ENCODE measurements around a stretch of chr15.

DNA sequence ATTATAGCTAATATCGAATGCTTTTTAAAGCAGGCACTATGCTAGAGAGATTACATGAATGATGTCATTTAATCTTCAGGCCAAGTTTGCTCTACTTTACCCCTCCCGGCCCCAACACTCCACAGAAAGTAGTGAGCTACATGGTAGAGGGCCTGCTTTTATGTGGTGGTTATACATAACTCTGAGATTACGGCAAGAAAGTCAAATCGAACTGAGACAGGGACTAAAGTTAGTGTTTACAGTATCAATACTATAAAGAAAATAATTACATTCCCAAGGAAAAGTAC lies 1.1 kb downstream of the ADPGK start:
- RRBS, 2 experiments: no CpG with 5 or more reads among the region's 4 CpGs

GRCh38 chr15:72998847-72999536 lies 53.3 kb upstream of the NEO1 start:
- RRBS, 2 experiments: no CpG with 5 or more reads among the region's 15 CpGs

DNA sequence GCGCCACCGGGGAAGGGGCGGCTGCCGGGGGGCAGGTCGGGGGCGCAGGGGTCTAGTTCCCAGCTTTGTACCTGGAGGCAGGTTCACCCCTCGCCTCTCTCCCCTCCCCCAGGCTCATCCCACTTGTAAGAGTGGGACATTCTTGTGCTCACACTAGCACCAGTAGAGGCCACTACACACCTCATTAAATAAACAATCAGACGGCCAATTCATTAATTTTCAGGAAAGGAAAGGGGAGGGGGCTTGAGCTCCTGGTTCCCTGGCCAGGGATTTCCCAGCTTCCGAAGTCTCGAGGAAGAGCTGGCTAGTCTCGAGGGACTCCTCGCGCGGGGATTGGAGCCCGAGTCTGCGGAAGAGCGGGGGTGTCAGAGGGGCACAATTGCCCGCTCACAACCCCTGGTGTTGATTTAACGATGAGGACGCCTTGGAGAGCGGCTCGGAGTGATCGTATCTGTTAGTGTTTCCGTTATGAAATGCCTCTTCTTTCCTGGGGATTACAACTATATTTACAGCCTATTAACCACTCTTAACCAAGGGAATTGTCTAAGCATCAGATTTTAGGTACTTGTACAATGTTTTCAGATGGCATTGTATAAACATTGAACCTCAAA lies 826 bp downstream of the NEO1 start:
- RRBS, 2 experiments: 16 to 23% methylated on average over 2 of the region's 24 CpGs

DNA sequence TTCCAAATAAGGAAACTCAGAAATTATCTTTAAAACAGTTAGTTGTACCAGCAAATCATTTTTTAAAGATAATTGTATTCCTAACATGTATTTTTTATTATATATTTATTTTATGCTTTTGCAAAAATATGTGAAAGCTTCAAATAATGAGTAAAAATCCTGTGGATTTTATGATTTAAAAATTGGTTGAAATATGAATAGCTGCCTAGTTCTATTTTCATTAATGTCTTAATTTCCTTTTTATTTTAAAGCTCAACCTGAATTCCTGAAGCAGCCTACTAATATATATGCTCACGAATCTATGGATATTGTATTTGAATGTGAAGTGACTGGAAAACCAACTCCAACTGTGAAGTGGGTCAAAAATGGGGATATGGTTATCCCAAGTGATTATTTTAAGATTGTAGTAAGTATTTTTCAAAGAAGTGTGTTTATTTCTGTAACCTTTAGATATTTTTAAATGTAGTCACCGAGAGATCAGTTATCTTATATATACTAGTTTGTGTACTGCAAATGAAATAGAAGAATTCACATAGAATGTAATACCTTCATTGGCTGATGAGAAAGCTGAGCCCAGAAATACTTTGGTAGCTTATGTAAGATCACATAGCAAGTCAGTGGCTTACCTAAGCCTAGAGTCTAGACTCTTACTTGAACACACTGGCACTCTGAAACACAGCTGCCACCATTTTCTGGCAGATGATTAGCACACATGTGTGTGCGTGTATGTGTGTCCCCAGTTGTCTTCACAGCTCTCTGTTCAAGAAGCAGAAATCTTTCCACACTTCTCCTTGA lies 124.1 kb downstream of the NEO1 start:
- RRBS, 2 experiments: no CpG with 5 or more reads among the region's 3 CpGs

- RRBS, 2 experiments: no CpG with 5 or more reads among the region's 3 CpGs
These were observed 115.3 kb downstream of the HCN4 start for GRCh38 chr15:73253469-73253774.

DNA sequence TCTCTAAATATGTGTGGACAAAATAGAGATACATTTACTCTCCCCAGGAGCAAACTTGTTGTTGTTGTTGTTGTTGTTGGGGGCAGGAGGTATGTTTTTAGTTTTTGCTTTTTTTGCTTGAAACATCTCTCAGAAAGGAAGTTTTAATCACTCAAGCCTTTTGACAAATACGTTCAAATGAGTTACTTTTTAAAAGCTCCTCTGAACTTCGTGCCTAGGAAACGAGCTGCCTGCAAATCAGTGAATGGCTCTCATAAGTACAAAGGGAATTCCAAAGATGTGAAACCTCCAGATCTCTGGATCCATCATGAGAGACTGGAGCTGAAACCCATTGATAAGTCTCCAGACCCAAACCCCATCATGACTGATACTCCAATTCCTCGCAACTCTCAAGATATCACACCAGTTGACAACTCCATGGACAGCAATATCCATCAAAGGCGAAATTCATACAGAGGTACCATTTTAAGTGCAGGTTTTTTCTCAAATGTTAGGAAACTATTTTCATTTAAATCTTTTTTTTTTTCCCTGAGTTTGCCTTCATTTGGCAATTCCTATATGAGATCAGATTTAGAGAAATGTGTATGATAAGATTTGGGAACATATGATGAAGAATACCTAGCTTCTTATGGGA lies 80.5 kb downstream of the HCN4 start:
- RRBS, 2 experiments: no CpG with 5 or more reads among the region's 5 CpGs

GRCh38 chr15:73366828-73367436 lies 1.8 kb downstream of the HCN4 start:
- RRBS, 2 experiments: 47 to 56% methylated on average over 4 to 8 of the region's 17 CpGs

DNA sequence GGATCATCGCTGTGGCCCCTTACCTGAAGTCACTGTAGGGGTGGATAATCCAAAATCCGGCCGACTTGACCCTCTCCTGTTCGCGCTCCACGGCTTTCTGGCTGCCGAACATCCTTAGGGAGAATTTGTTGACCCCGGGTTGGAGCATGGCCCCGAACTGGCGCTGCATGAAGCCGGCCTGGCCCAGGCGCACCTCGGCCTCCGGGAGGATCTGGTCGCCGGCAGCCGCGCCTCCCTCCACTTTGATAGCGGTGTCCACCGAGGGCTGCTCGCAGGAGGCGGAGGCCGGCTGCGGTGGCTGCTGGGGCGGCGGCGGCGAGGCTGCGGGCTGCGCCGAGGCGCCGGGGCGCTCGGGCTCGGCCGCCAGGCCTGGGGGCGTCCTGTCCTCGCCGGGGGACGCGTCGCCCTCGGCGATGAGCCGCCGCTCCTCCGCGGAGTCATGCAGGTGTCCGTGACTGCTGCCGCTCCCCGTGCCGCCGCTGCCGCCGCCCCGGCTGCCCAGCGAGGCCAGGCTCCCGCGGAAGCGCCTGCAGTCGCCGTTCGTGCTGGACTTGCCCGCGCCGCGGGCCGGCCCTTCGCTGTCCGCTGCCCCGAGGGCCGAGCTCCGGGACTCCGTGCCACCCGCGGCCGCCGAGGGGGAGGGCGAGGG lies 1.2 kb downstream of the HCN4 start:
- RRBS, 2 experiments: 10 to 12% methylated on average over 72 of the region's 80 CpGs

DNA sequence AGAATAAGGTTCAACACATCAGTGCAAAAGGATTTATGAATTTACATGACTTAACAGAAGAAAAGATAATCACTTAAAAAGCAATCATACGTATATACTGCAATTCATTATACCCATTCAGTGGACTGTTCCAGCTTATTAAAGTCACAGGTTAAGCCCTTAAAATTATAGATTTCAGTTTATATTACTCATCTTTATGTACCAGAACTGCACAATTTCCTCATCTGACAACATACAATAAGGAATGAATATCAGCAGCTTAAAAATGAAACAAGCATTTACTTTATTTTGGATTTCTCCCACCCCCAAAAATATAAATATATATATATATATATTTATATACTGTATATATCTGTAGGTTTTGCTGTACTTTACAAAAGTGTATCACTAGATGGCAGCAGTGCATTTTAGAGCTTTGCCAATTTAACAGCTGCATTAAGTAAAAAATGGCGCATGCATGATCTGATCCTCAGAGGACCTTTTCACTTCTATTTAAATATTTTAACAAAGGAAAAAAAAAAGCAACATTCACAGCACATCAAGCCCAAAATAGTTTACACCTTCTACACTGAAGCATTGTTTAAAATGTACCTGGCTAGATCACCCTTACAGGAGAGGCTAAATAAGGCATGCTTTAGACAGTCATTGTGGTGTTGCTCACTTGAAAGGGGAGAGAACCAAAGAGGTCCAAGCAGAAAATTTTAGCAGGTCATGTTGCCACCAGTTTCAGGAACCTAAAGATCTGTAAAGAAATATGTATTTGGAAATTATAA lies 72.7 kb downstream of the NPTN start:
- RRBS, 2 experiments: no CpG with 5 or more reads among the region's 2 CpGs

DNA sequence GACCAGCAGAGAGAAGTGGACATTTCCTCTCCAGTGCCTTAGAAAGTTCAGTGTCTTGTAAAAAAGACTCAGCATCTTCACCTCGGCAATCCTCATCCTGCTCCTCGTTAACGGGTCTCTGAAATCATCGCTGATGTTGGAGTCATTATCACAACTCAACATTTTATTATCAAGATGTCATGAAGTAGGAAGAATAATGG lies 61.3 kb downstream of the NPTN start:
- RRBS, 2 experiments: no CpG with 5 or more reads among the region's 4 CpGs

- RRBS, 2 experiments: no CpG with 5 or more reads among the region's 5 CpGs
These were observed 1.0 kb upstream of the NPTN start for GRCh38 chr15:73634122-73634728.

DNA sequence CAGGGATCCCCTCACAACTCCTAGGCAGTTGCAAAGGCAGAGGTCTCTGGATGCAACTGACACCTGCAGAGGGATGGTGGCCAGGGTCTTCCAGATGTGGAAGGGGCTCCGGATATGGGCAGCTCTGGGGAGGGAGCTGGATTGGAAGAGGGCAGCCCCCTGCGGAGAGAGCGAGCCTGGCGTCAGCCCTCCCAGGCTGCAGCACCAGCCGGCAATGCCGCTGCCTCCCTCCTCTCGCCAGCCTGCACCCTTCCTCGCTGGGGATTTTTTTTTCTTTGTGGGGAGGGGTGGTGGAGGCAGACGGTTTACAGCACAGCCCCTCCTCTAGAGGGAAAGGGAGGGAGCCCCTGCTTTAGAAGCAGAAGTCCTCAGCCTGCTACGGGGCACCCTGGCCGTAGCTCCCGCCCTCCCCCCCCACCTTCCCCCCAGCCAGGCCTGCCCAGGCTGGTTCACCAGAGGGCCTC lies 1.6 kb downstream of the INSYN1 start:
- RRBS, 2 experiments: 59 to 69% methylated on average over 3 of the region's 12 CpGs

- RRBS, 2 experiments: 78 to 83% methylated on average over 4 of the region's 20 CpGs
These were observed 713 bp downstream of the ISLR start for GRCh38 chr15:74174094-74174751.

GRCh38 chr15:74200293-74200861 lies 2.2 kb downstream of the STRA6 start:
- RRBS, 2 experiments: no CpG with 5 or more reads among the region's 3 CpGs

DNA sequence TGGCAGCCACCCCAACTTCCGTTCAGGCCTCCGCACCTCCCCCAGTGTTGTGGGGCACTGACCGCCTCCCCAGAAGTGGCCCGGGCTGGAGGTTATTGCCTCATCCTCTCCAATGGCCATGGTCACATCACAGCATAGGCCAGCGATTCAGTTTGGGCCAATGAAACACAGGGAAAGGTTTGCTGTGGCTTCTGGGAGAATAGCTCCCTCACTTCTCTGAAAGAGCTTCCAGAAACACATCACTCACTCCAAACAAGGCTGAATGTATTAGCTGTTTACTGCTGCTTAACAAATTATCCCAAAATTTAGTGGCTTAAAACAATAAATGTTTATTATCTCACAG lies 2.0 kb upstream of the CYP11A1 start:
- RRBS, 2 experiments: no CpG with 5 or more reads among the region's 5 CpGs

DNA sequence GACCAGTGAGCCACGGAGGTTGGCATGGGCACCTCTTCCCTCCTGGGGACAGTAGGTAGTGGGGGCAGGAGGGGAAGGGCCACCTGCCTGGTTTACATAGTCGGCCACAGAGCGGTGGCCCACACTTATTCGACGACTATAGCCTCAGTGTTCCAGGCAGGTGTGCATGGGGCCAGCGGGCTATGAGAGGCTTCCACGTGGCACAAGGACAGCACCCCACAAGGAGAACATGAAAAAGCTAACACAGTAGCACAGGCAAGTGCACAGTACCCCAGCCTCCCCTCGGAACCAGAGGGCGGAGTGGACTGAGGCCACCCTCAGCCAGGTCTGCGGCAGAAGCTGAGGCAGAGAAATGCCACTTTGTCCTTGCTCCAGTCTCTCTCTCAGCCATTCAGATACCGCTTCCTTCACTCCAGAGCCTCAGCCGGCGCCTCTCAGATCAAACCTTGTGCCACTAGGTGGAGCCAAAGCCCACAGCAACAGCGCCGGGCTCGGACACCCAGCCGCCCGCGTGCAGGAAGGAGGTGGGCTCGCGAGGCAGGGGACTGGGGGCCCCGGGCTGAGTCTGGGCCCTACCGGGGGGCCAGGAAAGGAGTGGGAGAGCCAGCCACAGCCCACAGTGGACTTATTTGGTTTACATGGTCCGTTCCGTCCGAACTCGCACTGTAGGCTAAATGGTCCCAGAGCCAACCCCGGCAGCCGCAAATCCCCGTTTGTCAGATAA lies 6.1 kb upstream of the CYP11A1 start:
- RRBS, 2 experiments: 2 to 9% methylated on average over 11 to 16 of the region's 30 CpGs

DNA sequence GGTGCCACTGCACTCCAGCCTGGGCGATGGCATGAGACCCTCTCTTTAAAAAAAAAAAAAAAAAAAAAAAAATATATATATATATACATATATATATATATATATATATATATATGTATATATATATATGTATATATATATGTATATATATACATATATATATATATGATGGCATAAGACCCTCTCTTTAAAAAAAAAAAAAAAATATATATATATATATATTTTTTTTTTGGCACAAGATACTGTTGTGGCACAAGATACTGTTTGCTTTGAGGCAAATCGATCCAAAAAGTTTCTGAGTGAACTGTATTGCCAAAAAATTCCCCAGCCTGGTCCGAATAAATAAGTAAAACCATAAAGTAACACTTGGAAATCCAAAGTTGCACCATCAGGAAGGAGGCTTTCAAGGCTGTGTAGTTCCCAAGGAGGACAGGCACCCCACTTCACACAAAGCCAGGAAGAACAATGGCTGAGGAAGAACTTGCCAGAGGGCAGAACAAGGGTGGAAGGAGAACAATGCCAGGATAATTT lies 15.9 kb upstream of the ARID3B start:
- RRBS, 2 experiments: no CpG with 5 or more reads among the region's 3 CpGs

DNA sequence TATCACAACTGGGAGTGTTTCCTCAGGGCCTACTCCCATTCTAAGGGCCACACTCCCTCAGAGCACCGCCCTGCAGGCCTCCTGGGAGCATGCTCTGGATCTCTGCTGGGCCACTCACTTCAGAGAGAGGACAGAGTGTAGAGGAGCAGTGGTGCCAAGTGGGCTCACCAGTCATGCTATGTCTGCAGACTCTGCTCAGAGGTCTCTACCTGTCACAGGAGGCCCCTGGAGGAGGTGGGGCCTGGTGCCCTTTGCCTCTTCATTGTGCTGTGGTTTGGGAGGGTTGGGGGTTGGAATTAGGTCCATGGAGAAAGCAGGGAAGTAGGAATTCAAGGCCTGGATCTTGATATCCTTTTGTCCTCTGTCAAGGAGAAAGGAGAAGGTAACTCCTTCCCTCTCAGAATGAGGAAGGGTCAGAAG lies 21.0 kb upstream of the CLK3 start:
- RRBS, 2 experiments: no CpG with 5 or more reads among the region's 1 CpG

GRCh38 chr15:74664285-74664921 lies 31.4 kb downstream of the EDC3 start:
- RRBS, 2 experiments: no CpG with 5 or more reads among the region's 4 CpGs

Data from Panc1 (cell line).